Upper lobe of left lung (tissue), 5 donors: ENCODE data around the genes MUSK and PTGR1.

- PRO-cap, 2 experiments: no peak in any of the 2 experiments
- RAMPAGE, long total RNA, 4 experiments: no peak in any of the 4 experiments
These were observed 59.7 kb downstream of the C9orf152 start for GRCh38 chr9:110148174-110148728.

DNA sequence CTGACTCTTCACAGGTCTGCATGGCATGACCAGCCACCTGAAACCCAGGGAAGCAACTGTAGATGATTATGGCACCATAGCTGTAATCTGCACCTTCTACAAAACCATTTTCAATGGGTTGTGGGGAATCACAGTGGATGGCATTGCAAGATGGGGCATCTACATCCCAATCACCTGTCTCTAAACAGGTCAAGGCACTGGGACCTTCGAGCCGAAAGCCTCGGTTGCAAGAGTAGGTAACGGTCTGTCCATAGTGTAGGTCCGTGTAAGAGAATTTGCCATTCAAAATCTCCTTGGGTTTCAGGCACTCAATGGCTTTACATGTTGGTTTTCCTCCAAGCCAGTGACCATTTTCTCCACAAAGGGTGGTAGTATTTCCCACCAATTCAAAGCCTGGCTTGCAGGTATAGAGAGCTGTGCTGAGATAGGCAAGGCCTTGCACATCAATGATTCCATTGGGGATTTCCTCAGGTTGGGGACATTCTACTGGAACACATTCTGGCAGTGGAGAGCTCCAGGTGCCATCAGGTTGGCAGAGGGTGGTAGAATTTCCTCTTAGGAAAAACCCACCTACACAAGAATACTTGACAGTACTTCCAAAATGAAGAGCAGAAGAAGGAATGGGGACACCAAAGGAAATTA is 70.3 kb upstream of the TXNDC8 start:
- PRO-cap, 2 experiments: no peak in any of the 2 experiments
- RAMPAGE, long total RNA, 4 experiments: no peak in any of the 4 experiments

GRCh38 chr9:110668669-110668991 is at the start of gene MUSK:
MUSK (plus strand) TSS chr9:110668791.
- PRO-cap, 2 experiments: no peak in any of the 2 experiments
- RAMPAGE, long total RNA, 4 experiments: start-site peak on the plus strand in 3 of 4 experiments, at chr9:110668754-110668880 at its widest, 16 to 23 reads per replicate

- PRO-cap, 2 experiments: no peak in any of the 2 experiments
- RAMPAGE, long total RNA, 4 experiments: no peak in any of the 4 experiments
These were observed 59.4 kb downstream of the MUSK start for GRCh38 chr9:110727870-110728580.

GRCh38 chr9:111284469-111285133 is 45.4 kb downstream of the OR2K2 start:
- PRO-cap, 2 experiments: no peak in any of the 2 experiments
- RAMPAGE, long total RNA, 4 experiments: start-site peak on the minus strand in 1 of 4 experiments, at chr9:111284826-111284854 at its widest, 10 reads per replicate

GRCh38 chr9:111298599-111299247 is 31.3 kb downstream of the OR2K2 start:
- PRO-cap, 2 experiments: no peak in any of the 2 experiments
- RAMPAGE, long total RNA, 4 experiments: no peak in any of the 4 experiments

DNA sequence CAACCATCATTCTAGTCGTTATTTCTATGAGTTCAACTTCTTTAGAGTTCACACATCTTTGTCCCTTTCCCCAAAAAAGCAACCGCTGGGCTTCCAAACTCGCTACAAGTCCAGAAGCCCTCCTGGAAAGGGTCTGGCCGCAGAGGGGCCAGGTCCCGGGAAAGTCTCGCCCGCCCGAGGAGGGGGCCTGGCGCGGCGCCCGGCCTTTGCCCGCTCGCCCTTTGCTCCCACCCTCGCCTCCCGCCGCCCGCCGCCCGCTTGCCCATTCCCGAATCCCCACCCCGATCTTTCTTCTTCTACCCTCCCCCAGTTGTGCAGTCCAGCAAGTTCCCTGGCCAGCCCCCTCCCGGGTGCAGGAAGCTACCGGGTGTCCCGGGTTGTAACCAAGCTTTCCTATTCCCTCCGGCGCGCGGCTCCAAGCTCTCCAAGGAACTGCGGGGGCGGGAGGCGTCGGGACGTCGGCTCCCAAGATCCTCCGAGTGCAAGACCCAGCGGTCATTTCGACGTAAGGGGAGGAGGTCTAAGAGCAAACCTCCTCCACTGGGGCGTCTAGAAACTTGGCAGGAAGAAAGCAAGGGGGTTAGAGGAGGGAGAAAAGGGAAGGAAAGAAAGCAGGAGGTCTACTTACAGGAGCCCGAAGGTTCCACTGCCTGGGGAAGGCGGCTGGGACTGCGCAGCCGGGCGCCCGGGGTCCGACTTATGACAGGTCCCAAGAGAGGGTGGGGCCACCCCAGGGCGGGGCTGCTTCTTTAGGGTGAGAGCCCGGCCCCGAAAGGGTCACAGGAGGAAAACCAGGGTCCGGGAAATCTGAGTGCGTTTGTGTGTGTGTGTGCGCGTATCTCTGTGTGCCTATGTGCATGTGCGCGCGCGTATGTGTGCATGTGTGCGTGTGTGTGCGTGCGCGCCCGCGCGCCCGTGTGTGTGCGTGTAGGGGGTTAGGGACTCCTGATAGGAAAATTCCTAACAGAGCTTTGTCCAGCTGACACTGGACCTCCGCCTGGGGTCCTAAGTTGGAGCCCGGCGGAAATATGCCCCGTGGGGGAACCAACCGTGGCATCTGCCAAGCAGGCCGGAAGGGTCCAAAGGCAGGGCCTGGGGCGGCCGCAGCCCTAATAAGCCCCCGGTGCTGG is at the start of gene PTGR1:
Gene PTGR1, minus strand, starts transcription at position 673 of the 1,130 bp plus-strand sequence.
- PRO-cap, 2 experiments: peak in 2 of 2 experiments; most common plus-strand start position 427 of the sequence (in 1); most common minus-strand start position 483 of the sequence (in 2)
- RAMPAGE, long total RNA, 4 experiments: start-site peak on the minus strand in 4 of 4 experiments, centred at positions 426 to 859 of the sequence, 22 to 169 reads per replicate

DNA sequence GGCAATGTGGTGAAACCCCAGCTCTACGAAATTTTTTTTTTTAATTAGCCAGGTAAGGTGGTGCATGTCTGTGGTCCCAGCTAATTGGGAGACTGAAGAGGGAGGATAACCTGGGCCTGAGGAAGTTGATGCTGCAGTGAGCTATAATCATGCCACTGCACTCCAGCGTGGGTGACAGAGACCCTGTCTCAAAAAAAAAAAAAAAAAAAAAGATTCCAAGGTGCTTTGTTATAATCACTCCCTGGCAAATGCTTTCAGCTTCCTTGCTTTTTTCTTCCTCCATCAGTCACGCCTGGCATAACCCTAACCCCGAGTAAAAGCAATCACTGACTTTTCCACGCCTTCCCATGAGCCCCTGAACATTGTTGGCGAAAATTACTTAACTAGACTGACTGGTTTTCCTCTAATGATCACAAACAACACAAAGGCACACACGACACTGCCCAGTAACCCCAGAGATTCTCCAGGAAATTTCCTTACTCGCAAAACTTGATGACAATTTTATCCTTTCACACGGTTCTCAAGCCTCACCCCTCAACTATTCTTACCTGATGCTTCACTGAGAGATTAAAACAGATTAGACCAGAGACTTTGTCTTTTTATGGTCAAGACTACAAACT is 11.3 kb upstream of the PTGR1 start:
- PRO-cap, 2 experiments: no peak in any of the 2 experiments
- RAMPAGE, long total RNA, 4 experiments: no peak in any of the 4 experiments

DNA sequence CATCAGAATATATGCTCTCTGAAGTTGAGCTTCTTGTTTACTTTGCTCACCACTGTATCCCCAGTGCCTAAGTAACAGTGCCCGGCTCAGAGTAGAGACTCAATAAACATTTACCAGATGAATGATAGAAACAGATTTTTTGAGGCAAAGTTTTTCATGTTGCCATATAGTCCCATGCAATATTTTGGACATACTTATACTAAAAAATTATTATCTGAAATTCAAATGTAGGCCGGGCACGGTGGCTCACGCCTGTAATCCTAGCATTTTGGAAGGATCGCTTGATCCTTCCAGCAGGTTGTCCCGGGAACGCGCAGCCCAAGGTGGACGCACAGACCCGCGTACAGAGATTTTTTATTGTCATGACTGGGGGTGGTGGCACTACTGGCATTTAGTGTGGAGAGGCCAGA is 794 bp upstream of the DNAJC25 start:
- PRO-cap, 2 experiments: no peak in any of the 2 experiments
- RAMPAGE, long total RNA, 4 experiments: no peak in any of the 4 experiments

- PRO-cap, 2 experiments: no peak in any of the 2 experiments
- RAMPAGE, long total RNA, 4 experiments: no peak in any of the 4 experiments
These were observed 39.1 kb upstream of the UGCG start for GRCh38 chr9:111857437-111857987.

DNA sequence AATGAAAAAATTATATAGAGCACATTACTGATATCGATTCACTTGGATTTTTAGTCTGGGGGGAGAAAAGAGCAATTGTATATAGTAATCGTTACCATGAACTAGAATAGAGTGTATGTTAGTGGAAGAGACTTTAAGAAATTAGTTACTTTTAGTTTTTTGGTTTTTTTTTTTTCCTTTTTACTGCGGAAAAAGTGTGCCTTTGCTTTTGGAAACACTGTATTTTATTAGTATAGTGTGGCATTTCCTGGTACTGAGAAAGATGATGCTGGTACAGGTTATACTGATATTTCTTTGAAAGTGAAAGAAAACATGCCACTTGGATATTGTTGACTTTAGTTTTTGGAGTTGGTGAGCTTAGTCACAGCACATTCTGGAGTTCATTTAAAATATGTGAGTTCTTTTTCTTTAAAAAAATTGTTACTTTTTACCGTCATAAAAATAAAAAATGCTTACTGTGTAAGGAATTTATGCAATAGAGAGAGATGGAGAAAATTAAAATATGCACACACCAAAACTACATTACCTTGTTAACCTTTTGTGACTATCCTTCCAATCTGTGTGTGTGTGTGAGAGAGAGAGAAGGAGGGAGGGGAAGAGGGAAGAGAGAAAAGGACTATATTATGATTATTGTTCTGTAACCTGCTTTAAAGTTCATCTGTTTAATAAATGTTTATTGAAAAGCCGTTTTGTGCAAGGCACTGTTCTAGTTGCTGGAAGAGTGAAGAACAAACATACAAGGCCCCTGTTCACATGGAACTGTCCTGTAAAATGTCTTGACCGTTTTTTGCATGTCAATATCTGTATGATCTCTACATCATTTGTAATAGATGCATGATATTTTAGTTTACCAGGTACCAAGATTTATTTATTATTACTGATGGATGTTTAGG is 1.9 kb downstream of the UGCG start:
- PRO-cap, 2 experiments: no peak in any of the 2 experiments
- RAMPAGE, long total RNA, 4 experiments: start-site peak on the plus strand in 1 of 4 experiments, centred at position 348 of the sequence, 20 reads per replicate

- PRO-cap, 2 experiments: no peak in any of the 2 experiments
- RAMPAGE, long total RNA, 4 experiments: no peak in any of the 4 experiments
These were observed 118.5 kb downstream of the UGCG start for GRCh38 chr9:112014888-112015717.

DNA sequence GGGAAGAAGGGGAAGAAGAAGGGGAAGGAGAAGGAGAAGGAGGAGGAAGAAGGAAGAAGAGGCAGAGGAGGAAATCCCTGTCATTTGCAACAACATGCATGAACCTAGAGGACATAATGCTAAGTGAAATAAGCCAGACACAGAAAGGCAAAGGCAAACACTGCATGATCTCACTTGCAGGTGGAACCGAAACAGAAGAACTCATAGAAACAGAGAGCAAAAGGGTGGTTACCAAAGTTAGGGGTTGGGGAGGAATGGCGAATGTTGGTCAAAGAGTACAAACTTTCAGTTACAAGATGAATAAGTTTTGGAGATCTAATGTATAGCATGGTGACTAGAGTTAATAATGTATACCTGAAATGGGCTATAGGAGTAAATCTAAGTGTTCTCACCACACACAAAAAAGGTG is 135.5 kb downstream of the UGCG start:
- PRO-cap, 2 experiments: no peak in any of the 2 experiments
- RAMPAGE, long total RNA, 4 experiments: no peak in any of the 4 experiments

GRCh38 chr9:112059172-112060141 is 115.6 kb downstream of the SUSD1 start:
- PRO-cap, 2 experiments: no peak in any of the 2 experiments
- RAMPAGE, long total RNA, 4 experiments: no peak in any of the 4 experiments

DNA sequence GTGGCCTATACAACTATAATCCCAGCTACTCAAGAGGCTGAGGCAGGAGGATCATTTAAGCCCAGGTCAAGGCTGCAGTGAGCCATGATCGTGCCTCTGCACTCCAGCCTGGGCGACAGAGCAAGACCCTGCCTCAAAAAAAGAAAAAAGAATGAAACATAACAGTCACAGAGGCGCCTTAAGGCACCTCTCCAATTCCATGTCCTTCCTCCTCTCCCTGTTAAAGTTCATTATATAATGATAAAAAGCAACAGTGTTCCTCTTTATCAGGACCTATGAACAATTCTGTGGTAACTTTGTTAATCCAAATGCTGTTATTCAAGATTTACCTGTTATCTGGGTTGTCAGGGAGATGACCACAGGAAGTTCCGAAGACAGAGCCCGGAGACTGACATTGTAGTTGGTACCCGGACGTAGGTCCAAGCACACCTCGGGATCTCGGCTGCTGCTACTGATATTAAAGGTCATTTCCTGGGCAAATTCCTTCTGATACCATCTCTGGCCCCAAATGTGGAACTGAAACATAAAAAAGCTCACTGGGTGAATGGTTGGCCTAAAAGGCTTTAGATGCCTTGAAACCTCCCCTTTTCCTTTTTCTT is 96.8 kb downstream of the SUSD1 start:
- PRO-cap, 2 experiments: no peak in any of the 2 experiments
- RAMPAGE, long total RNA, 4 experiments: start-site peak on the minus strand in 1 of 4 experiments, centred at position 413 of the sequence, 23 reads per replicate

- PRO-cap, 2 experiments: no peak in any of the 2 experiments
- RAMPAGE, long total RNA, 4 experiments: no peak in any of the 4 experiments
These were observed 82.0 kb downstream of the SUSD1 start for GRCh38 chr9:112093148-112093540.

GRCh38 chr9:112173397-112174421 is 1.4 kb downstream of the SUSD1 start:
- PRO-cap, 2 experiments: no peak in any of the 2 experiments
- RAMPAGE, long total RNA, 4 experiments: no peak in any of the 4 experiments

DNA sequence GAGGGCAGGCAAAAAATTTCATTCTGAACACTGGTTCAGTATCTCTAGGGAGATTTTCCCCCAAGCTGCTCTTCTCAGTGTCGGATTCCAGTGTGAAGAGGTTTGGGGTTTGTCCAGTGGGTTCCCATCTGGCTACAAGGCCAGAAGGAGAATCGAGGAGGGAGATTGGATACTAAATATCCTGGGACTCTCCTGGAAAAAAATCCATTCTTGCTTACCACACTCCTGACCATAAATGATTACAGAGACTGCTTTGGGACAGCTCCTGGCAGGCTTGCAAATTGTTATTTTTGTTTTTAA is 4.6 kb upstream of the SUSD1 start:
- PRO-cap, 2 experiments: no peak in any of the 2 experiments
- RAMPAGE, long total RNA, 4 experiments: no peak in any of the 4 experiments

GRCh38 chr9:112487335-112488055 is 868 bp downstream of the KIAA1958 start:
- PRO-cap, 2 experiments: no peak in any of the 2 experiments
- RAMPAGE, long total RNA, 4 experiments: no peak in any of the 4 experiments

DNA sequence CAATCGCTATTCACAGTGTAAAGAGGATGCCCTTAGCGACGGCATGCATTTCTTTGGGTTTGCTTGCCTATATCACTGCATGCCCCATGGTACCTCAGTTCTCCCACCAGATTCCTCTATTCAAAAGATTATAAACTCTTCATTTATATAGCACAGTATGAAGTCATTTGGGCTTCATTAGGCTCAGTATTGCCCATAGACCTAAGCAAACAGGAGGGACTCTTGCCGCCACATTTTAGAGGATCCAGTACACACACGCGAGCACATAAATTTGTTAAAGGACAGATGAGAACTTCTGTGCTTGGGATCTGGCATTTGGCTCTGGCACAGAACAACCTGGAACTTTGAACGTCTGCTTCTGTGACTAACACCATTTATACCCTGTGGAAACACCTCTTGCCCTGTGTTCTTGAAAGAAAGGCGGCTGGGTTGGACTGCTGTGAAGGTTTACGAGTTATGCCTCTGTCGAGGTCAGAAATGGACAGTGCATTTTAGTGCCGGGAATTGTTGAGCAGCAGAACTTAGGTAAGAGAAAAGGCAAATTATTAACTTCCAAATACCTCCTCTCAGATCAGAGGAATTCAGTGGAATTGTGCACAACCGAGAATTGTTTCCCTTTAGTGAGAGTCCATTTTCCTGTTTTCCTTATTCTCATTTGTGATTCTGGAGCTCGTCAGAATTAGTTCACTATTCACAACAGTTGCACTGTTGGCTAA is 14.0 kb upstream of the INIP start:
- PRO-cap, 2 experiments: no peak in any of the 2 experiments
- RAMPAGE, long total RNA, 4 experiments: no peak in any of the 4 experiments